Measurements from ENCODE around the genes MEIS3, BICRA, SYNGR4, GRIN2D and KCNJ14.

DNA sequence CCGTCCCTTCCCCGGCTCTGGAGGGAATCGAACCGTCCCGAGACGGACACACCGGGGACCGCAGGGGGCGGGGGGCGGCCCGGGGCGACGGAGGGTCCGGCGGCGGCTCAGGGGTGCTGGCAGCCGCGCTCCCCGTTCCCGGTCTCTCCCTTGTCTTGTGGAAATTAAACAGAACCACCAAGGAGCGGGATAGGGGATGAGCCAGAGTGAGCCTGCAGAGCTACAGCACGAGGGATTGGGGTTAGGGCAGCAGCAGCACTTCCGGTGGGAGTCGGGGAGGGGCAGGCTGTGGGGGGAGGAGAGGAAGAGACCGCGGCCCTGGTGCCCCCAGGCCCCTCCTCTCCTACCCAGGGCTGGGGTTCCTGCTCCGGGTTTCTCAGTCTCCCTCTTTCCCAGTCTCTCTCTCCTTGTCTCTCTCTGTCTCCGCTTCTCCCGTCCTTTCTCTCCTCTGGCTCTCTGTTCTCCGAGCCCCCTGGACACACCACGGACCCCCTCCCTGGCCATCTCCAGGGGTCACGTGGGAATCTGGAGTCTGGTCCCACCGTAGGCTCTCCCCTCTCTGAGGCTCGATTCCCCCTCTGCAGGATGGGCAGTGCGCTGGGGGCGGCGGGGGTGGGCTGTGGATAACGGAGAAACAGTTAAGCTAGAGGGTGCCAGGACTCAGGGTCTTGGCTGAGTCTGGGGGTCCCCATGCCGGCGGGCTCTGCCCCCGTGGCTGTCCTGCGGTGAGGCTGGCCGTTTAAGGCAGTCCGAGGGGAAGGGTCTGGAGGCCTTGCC is at the start of gene MEIS3:
MEIS3 (minus strand) TSS at position 148 of the 777 bp plus-strand sequence.
- PRO-cap, 2 experiments = peak in 2 of 2 experiments; most common minus-strand start position 151 of the sequence (in 2)

GRCh38 chr19:47446909-47448048 is 24.4 kb downstream of the SLC8A2 start:
- PRO-cap, 2 experiments = no peak in any of the 2 experiments

GRCh38 chr19:47600043-47600509 is 8.9 kb upstream of the BICRA start:
- PRO-cap, 2 experiments = peak in 2 of 2 experiments; most common minus-strand start chr19:47600326 (in 2)

GRCh38 chr19:47600510-47601172 is 8.3 kb upstream of the BICRA start:
- PRO-cap, 2 experiments = peak in 2 of 2 experiments; most common plus-strand start chr19:47600648 (in 2)

DNA sequence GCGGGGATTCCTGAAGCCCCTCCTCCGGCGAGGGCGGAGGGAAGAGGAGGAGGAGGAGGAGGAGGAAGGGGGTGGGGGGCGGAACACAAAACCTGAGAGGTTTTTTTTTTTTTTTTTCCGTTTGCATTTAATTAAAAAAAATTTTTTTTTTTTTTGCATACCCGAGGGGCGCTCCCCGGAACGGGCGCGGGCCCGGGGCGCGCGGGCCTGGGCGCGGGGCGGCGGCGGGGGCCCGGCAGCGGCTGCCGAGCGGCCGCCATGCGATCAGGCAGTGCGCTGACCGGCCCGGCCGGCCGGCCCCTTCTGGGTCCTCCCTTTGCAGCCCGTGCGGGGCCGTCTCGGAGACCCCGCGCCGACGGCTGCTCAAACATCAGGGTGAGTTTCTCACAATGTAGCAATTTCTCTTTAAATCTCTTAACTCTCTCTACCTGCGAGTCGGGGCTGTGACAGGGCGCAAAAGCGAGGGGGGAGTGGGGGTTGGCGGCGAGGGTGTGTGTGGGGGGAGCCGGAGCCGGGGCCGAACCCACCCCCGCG is at the start of gene BICRA:
BICRA (plus strand) TSS at position 341 of the 534 bp plus-strand sequence.
- PRO-cap, 2 experiments = peak in 2 of 2 experiments; most common plus-strand start position 341 of the sequence (in 2); most common minus-strand start position 275 of the sequence (in 1)

DNA sequence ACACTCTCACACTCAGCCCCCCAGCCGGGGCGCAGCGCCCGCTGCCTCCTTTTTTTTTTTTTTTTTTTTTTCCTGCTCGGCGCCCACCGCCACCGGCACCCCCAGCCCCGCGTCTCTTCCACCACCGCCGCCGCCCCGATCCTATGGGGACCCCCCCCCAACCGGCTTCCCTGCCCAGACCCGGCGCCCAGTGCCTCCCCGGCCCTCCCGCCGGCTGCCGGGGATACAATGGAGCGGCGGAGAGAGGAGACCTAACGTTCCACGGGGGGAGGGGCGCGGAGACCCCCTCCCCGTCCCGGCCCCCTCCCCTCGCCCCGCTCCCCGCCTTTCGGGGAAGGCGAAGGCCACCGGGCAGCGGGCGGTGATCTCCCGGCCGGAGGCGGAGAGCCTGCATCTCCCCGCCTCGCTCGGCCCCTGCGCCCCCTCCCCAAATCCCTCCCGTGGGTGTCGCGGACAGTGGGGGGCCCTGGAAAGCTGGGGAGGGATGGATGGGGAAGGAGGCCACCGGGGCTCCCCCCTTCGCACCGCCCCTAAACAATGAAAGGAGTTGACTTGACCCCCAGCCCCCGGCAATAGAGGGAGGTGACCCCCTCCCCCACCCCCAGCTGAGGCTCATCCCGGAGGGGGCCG is 509 bp downstream of the BICRA start:
- PRO-cap, 2 experiments = no peak in any of the 2 experiments

- PRO-cap, 2 experiments = no peak in any of the 2 experiments
These were observed 51.4 kb downstream of the BICRA start for GRCh38 chr19:47660259-47660765.

GRCh38 chr19:47701703-47702378 is 11.4 kb upstream of the EHD2 start:
- PRO-cap, 2 experiments = no peak in any of the 2 experiments

- PRO-cap, 2 experiments = no peak in any of the 2 experiments
These were observed 6.6 kb downstream of the EHD2 start for GRCh38 chr19:47719887-47720133.

- PRO-cap, 2 experiments = no peak in any of the 2 experiments
These were observed 15.9 kb downstream of the EHD2 start for GRCh38 chr19:47728878-47729855.

- PRO-cap, 2 experiments = no peak in any of the 2 experiments
These were observed 5.9 kb downstream of the NOP53 start for GRCh38 chr19:47751154-47751731.

- PRO-cap, 2 experiments = no peak in any of the 2 experiments
These were observed 9.1 kb downstream of the NOP53 start for GRCh38 chr19:47754340-47754953.

DNA sequence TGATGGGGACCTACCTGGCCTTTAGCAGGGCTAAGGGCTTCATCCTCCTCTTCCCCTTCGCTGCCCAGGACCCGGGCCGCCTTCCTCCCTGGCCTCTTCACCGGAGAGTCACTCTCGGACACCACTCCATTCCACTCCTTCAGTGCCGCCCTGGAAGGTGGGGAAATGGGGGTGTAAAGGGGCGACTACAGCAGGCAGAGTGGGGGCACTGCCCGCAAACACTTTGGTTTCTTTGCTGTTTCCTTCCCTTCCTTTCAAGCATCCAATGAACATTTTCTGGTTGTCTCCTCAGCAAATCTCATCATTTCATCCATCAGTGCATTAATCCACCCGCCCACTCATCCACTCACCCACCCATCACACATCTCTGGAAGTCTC is 8.8 kb downstream of the LIG1 start:
- PRO-cap, 2 experiments = no peak in any of the 2 experiments

- PRO-cap, 2 experiments = no peak in any of the 2 experiments
These were observed 26.2 kb downstream of the ZSWIM9 start for GRCh38 chr19:48196362-48197489.

DNA sequence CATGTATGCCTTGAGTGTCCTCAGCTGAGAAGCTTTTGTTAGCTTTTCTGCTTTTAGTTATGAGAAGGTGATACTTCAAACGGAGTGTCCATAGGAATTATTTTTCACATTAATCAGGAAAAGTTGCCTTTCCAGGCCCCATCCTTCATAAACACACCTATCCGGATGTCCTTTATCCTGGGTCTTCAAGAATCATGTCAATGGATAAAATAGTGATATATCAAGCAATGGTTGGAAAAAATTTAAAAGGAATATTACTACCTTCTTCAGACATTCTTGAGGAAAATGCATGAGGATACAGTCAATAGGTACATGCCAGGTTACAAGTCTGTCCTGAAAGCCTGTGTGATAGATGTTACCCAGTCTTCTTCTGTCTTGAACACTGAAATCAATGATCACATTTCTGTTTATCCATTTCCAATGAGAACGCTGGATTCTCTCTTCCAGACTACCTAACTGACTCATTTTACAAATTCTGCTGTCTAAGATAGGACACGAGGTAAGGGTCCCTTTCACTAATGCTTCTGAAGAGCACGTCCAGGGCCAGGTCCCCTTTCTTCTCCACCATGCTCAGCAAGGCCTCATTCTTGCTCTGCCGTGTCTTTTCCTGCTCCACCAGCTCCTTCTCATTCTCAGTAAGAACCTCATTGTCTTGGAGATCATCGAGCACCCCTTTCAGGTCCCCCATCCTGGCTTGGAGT is 40.9 kb downstream of the ZSWIM9 start:
- PRO-cap, 2 experiments = no peak in any of the 2 experiments

- PRO-cap, 2 experiments = no peak in any of the 2 experiments
These were observed 24.9 kb downstream of the CARD8 start for GRCh38 chr19:48230870-48231138.

DNA sequence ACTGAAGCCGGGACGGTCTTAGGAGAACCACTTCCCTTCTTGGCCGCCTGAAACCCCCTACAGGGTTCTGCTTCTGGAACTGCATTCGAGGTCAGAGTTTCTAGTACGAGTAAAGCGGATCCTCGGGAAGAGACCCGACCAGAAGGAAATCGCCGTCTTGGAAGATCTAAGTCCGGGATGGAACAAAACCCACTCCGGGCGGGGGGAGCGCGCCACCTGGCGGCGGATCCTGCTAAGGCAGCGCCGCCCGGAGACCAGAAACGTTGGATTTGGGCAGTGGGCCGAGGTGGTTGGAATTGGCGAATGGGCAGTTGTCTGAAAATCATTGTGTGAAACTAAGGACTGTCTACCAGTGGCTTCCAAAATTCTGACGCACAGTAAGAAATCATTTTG is 21.3 kb downstream of the ZNF114 start:
- PRO-cap, 2 experiments = no peak in any of the 2 experiments

DNA sequence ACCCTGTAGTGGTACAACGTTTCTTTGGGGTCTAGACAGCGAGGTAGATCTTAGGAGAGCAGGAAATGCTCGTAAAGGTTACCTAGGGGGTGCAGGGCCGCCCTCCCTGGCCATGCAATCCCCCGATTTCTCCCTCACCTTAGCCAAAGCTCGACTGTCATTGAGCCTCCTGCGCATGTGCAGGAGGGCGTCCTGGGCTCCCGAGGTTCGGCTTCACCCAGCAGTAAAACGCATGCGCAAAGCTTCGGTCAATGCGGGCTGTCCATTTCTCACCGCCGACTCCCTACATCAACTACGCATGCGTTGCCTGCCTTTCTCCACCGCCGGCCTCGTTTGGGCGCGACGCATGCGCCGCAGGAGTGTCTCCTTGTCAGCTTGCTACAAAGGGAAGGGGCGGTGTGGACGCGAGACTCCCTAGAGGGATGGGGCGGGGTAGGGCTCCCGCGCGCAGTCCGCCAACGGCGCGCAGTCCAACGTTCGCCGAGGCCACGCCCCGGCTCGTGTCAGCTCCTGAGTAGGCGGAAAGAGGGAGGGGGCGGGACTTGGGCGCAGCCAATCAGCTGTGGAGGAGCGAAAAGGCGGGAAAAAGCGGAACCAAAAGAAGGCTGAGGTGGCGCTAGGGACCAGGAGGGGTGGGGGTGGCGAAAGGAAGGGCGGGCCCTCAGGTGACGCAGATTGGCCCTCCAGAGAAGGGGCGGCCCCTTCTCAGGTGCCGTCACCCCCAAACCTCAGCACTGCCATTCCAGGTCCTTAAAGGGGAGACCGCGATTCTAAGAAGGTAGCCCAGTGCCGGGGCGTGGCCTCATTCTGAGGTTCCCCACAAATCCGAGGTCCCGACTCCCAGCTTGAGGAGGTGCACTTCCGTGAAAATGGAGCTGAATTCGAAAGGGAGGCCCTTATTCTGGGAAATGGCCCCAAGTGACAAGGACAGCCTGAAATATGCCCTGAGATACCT is at the start of gene SYNGR4:
SYNGR4 (plus strand) TSS at position 608 of the 955 bp plus-strand sequence.
- PRO-cap, 2 experiments = peak in 2 of 2 experiments; most common plus-strand start position 297 of the sequence (in 1); most common minus-strand start position 159 of the sequence (in 2)

GRCh38 chr19:48393370-48394194 is at the start of gene GRIN2D:
TSS of gene GRIN2D (plus strand) at chr19:48393668.
- PRO-cap, 2 experiments = no peak in any of the 2 experiments

DNA sequence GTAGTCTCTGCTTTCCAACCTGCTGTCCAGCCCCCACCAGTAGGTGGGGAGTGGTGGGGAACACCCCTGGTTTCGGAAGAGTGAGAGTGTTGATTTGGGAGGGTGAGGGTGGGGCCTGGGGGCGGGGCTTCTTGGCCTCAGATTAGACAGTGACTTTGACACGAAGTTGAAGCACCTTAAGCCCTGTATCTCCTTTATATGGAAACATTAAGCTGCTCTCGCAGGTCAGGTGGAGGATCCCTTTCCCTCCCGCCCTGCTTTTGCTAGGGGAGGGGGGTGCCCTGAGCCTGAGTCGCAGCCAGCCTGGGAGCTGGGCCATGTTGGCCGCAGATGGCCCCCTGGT is at the start of gene KCNJ14:
KCNJ14 (plus strand) TSS at position 290 of the 343 bp plus-strand sequence.
- PRO-cap, 2 experiments = no peak in any of the 2 experiments

All from right ventricle myocardium (tissue), 1 donor.